Iris pigment epithelial cell (primary cell): ENCODE measurements around the genes EXOC1L, CRACD, HOPX, REST and NOA1.

DNA sequence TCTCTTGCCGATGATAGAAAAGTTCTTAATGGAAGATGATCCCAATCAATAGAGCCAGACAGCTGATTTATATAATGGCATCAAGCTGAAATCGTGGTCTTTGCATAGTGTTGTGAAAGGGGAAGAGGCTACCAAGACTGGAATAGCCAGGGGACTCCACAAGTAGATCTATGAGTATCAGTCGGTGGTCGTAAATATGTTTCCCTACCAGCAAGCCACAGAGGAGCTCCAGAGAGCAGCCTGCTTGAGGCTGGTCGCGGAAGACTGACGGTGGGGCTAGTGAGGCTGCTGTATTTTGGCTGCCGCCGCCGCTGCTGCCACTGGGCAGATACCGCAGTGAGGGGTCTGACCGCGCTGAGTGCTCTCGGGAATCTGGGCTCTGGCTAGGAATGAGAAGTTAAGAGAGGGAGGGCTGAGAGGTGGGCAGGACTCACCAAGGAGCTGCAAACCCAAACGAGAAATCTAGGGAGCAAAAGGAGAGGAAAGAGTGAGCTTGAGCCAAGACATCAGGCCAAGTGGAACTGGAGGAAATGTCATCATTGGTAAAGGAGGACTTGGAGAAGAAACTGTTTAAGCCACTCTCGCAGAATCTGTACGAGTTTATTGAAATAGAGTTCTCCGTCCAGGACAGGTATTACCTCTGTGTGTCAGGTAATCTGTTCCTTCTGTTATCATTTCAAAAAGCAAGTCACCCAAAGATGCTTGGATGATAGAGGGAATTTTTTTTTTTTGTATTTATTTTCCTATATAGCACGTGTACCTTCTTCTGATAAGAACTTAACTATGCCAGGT lies at the start of gene EXOC1L:
Gene EXOC1L (plus strand): TSS at position 294 of the 792 bp plus-strand sequence.
- RRBS, result no CpG with 5 or more reads among the region's 19 CpGs

DNA sequence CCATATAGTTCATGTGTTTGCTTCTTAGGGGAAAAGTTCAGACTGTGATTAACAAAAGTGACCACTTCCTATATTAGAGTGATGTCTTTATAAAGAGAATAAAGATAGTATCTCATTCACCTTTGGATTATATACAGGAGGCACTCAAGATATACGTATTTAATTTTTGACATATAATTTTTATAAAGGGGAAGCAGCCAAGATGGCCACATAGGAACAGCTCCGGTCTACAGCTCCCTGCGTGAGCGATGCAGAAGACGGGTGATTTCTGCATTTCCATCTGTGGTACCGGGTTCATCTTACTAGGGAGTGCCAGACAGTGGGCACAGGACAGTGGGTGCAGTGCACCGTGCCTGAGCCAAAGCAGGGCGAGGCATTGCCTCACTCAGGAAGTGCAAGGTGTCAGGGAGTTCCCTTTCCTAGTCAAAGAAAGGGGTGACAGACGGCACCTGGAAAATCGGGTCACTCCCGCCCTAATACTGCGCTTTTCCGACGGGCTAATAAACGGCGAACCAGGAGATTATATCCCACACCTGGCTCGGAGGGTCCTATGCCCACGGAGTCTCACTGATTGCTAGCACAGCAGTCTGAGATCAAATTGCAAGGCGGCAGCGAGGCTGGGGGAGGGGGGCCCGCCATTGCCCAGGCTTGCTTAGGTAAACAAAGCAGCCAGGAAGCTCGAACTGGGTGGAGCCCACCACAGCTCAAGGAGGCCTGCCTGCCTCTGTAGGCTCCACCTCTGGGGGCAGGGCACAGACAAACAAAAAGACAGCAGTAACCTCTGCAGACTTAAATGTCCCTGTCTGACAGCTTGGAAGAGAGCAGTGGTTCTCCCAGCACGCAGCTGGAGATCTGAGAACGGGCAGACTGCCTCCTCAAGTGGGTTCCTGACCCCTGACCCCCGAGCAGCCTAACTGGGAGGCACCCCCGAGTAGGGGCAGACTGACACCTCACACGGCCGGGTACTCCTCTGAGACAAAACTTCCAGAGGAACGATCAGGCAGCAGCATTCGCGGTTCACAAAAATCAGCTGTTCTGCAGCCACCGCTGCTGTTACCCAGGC lies 11.6 kb upstream of the EXOC1 start:
- RRBS, result no CpG with 5 or more reads among the region's 32 CpGs

GRCh38 chr4:55920451-55921129 lies 28.2 kb upstream of the CEP135 start:
- RRBS, result no CpG with 5 or more reads among the region's 8 CpGs

DNA sequence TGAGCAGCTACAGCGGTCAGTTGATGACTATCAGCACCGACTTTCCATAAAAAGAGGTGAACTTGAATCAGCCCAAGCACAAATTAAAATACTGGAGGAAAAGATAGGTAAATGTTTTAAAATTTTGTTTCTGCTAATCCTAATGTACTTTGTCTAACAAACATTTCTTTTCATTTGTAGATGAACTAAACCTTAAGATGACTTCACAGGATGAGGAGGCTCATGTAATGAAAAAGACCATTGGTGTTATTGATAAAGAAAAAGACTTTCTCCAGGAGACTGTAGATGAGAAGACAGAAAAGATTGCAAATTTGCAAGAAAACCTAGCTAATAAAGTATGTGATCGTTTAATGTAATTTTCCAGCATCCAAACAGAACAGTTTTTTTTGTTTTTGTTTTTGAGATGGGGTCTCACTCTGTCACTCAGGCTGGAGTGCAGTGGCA lies 49.6 kb upstream of the CRACD start:
- RRBS, result no CpG with 5 or more reads among the region's 3 CpGs

GRCh38 chr4:56048858-56049439 lies at the start of gene CRACD:
Gene CRACD, plus strand, starts transcription at chr4:56049098.
- RRBS, result 2% methylated on average over 30 of the region's 75 CpGs

DNA sequence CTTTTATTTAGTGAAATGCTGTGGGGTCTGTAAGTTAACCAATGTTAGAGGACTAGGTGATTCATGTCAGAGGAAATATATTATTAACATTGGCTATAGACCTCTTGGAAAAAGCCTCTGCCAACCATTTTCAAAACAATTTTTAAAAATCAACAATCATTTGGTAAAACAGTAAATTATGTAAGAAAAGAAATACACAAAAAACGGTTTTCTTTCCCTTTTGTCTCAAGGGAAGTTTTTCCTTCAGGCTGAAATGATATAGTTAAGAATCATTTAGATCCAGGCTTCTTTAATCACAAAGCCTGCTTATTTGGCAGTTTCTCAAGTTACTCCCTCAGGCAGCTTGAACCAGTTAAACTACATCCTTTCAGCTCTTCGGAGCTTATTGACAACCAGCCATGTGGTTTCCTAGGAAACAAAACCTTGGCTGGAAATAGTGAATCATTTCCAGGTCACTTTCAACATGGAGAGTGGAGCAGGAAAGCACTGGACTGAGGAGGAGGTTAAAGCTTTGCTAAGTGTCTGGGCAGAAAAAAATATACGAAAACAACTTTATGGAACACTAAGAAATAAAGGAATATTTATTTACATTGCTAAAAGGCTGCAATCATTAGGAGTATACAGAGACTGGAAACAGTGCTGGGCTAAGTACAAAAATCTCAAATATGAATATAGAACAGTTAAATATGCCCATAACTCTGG lies 22.9 kb upstream of the AASDH start:
- RRBS, result no CpG with 5 or more reads among the region's 3 CpGs

GRCh38 chr4:56592219-56592875 lies 61.9 kb downstream of the THEGL start:
- RRBS, result 29% methylated on average over 6 of the region's 48 CpGs

DNA sequence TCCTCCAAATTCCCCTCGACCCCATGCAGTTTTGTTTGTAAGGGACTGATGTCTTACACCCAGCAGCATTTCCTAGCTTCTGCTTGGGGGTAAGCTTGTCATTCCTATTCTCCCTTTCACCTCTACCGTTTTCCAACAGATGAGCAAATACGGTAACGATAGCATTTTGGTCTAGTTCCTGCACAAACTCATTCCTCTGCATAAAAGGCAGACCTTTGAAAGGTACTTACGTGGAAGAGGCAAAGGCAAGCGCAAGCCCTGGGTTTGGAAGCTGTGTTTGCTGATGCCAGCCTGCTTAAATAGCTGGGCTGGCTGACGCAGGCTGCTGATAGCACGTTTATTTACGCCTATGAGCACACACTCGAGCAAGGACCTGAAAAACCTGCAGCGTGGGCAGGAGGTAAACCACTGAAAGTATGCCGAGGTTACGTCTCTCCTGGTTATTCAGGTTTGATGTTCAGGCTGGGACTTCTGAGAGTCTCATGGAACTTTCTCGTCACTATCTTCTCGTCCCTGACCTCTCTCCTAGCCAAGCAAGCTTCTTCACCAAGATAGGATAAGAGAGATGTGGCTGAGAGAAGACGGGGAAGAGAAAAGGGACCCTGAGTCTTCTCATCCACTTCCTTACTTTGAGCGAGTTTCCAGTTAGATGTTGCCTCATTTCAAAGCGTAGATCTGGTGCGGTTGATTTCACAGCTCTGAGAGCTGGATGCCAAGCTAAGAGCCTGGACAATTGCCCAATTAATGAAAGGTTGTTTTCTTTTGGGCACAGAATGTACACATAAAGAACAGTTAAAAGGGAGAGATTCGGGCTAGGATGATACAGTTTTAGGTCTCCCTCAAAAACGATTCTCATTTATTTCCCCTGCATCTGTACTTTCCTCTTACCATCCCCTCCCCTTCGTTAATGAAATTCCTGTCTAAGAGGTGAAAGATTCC lies at the start of gene HOPX:
Gene HOPX (minus strand): TSS at position 272 of the 939 bp plus-strand sequence.
- RRBS, result no CpG with 5 or more reads among the region's 22 CpGs

- RRBS, result 2% methylated on average over 25 of the region's 106 CpGs
These were observed at the start of gene REST for GRCh38 chr4:56907235-56908396. Gene REST, plus strand, starts transcription at chr4:56907900.

- RRBS, result no CpG with 5 or more reads among the region's 2 CpGs
These were observed 27.1 kb downstream of the REST start for GRCh38 chr4:56934534-56935493.

DNA sequence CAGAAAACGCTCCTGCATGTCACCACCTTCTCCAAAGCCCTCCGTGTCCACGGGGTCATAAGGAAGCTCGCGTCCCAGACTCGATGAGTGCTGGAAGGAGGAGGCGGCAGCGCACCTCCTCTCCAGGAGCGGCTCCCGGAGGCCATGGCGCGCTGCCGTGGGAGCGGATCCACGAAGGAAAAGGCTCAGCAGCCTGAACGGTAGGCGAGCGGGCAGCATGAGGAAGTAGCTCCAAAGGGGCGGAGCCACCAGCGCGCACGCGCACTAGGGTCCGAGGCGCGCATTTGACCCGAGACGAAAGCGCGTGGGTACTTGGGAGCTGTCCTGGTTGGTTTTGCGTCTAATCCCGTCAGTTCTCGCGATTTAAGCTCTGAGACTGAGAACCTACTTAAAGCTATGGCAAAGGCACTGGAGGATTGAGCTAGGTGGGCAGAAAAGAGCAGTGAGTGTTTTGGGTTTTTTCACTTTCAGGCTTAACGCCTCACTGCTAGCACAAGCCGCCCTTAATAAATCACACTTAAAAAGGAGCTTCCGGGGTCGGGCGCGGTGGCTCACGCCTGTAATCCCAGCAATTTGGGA lies at the start of gene NOA1:
Gene NOA1 (minus strand): TSS at position 240 of the 579 bp plus-strand sequence.
- RRBS, result no CpG with 5 or more reads among the region's 41 CpGs

GRCh38 chr4:57037317-57037809 lies 58.7 kb downstream of the POLR2B start:
- RRBS, result no CpG with 5 or more reads among the region's 8 CpGs

DNA sequence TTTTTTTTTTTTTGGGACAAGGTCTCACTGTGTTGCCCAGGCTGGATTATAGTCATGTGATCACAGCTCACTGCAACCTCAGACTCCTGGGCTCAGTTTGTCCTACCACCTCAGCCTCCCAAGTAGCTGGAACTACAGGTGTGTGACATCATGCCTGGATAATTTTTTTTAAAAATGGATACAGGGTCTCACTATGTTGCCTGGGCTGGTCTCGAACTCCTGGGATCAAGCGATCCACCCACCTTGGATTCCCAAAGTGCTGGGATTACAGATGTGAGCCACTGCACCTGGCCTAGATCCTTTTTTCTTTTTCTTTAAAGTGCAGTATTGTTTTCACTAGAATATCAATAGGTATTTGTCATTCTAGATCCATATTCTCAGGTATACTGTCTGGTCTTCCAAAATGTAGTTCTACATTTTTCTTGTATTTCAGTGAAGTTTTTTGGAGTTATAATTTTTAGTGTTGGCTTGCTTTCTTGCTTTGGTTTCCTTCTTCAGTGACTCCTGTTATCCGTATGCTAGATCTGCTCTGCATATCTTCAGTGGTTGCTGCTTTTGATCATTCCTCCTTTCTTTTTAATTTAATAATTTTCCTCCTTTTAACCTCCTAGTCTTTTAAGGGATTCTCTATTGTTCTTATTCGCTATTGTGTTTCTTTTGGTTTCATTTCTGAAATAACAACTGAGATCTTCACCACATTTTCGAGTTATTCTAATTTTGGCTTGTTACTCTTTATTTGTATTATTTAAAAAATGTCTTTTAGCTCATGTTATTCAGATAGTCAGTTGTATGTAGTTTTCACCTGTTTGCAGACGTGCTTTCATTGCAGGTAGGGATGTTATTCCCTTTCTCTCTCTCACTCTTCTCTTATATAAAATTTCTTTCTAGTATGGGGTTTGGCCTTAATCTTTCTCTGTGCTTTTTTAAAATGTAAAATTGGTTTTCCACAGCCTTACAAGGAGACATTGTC lies 25.1 kb downstream of the IGFBP7 start:
- RRBS, result no CpG with 5 or more reads among the region's 6 CpGs

DNA sequence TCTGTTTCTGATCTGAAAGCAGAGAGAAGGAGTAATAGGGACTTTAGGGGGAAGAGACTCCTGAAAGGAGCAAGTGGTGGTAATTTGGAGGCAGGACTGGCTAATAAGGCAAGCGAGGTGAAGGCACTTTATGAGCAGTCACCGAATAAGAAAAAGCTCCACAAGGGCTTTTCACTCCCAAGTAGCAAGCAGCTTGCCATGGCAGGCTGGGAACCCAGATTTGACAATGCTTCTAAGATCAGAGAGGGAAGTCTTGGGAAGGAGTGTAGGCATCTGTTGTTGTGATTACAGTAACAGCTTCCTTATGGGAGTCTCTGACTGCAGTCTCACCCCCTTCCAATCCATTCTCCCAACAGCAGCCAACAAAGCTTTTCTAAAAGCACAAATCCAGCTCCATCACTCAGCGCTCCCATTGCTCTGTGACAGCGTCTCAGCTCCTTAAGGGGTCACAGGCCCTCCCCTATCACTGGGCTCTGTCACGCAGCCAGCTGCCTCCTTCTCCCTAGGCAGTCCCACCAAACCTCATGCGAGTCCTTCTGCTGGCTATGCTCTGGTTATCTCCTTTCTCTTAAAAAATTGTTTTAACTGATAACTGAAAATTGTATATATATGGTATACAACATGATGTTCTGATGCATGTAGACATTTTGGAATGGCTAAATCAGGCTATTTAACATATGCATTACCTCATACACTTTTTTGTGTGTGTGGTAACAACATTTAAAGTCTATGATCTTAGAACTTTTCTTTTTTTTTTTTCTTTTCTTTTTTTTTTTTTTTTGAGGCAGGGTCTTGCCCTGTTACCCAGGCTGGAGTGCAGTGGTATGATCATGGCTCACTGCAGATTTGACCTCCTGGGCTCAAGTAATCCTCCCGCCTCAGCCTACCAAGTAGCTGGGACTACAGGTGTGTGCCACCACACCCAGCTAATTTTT lies 7.0 kb downstream of the IGFBP7 start:
- RRBS, result no CpG with 5 or more reads among the region's 7 CpGs

- RRBS, result no CpG with 5 or more reads among the region's 1 CpG
These were observed 5.7 kb downstream of the IGFBP7 start for GRCh38 chr4:57104151-57105168.

DNA sequence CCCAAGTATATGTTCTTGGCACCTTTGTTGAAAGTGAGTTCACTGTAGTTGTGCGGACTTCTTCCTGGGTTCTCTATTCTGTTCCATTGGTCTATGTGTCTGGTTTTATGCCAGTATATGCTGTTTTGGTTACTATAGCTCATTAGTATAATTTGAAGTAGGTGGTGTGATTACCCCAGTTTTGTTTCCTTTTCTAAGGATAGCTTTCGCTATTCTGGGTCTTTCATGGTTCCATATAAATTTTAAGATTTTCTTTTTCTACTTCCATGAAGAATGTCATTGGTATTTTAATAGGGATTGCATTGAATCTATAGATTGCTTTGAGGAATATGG lies 635.2 kb upstream of the ADGRL3 start:
- RRBS, result no CpG with 5 or more reads among the region's 2 CpGs

DNA sequence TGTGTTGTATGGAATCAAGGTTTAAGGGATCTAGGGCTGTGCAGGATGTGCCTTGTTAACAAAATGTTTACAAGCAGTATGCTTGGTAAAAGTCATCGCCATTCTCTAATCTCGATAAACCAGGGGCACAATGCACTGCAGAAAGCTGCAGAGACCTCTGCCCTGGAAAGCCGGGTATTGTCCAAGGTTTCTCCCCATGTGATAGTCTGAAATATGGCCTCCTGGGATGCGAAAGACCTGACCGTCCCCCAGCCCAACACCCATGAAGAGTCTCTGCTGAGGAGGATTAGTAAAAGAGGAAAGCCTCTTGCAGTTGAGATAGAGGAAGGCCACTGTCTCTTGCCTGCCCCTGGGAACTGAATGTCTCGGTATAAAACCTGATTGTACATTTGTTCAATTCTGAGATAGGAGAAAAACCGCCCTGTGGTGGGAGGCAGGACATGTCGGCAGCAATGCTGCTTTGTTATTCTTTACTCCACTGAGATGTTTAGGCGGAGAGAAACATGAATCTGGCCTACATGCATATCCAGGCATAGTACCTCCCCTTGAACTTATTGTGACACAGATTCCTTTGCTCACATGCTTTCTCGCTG lies 53.1 kb downstream of the TECRL start:
- RRBS, result no CpG with 5 or more reads among the region's 10 CpGs

GRCh38 chr4:65333104-65333545 lies 337.2 kb downstream of the EPHA5 start:
- RRBS, result no CpG with 5 or more reads among the region's 2 CpGs